CD14-positive monocyte (primary cell): ENCODE results near the gene GPAT3.

GRCh38 chr4:81427407-81427915, 44.2 kb downstream of the RASGEF1B start:
- CAGE, long polyA plus RNA: no peak

GRCh38 chr4:81505751-81506312, 34.1 kb upstream of the RASGEF1B start:
- CAGE, long polyA plus RNA: no peak

GRCh38 chr4:81631842-81632138, 160.1 kb upstream of the RASGEF1B start:
- CAGE, long polyA plus RNA: no peak

- CAGE, long polyA plus RNA: no peak
Observed at GRCh38 chr4:81632139-81632675, 160.5 kb upstream of the RASGEF1B start.

- CAGE, long polyA plus RNA: no peak
Observed at GRCh38 chr4:81724882-81725379, 253.2 kb upstream of the RASGEF1B start.

DNA sequence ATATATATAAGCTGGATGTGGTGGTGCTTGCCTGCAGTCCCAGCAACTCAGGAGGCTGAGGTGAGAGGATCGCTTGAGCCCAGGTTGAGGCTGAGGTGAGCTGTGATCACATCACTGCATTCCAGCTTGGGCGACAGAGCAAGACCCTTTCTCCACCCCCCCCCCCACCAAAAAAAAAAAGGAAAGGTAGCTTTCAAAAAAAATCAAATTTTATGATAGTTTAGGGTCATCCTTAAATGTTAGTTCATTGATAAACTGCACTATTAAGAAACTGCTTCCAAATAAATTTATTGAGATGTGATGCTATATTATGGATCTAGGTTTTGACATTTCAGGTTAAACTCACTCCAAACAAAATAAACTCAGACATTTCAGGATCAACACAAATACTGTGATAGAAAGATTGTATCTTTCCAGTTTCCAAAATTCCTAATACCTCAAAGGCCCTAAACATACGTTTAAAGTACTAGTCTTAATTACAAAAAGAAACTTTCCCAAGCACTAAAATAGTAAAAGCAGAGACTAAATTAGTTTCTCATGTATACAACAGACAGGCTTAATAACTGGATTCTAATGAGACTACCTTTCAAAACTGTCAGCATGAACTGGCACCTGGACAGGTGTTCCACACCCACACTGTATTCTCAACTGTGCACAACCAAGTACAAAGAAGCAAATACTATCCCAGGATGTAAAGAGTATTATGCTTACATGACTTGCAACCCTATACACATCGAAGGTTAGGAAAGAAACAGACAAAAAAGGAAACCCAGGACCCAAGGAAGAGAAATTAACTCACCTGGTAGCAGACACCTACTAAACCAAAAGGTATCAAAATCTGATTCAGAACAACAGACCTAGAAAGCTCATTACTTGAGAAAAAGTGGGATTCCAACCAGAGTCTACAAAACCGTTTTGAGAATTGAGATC, 25.5 kb downstream of the HNRNPD start:
- CAGE, long polyA plus RNA: no peak

DNA sequence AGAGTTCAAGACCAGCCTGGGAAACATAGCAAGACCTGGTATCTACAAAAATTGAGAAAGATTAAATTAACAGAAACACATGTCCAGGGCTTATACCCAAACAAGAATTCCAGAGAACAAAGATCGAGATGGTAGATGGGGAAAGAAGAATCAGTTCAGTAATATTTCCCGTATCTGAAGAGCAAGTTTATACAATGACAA, 23.3 kb downstream of the HNRNPD start:
- CAGE, long polyA plus RNA: no peak

DNA sequence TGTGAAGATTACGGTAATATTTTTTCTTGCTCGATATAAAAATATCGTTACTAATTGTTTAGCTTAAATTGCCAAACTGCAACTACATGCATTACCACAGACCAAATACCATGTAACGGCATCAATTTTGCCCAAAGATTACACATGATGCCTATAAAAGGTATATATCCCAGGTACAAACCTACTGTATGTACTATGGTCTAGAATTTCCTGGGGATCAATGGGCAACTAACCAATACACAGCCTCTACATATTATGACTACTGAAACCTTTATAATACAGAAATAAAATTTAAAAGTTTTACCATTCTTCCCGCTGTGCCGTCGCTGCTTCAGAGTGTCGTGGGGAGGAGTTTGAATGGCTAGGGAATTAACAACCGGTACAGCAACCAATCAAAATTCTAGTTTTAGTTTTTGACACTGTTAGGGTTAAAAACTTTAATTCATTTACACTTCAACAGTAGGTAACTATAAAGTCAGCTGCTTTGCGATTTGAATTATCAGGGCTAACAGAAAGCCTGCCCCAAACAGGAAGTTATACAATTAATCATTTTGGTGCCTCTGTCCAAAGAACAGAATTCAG, 2.5 kb downstream of the HNRNPD start:
- CAGE, long polyA plus RNA: no peak

- CAGE, long polyA plus RNA: no peak
Observed at GRCh38 chr4:82374082-82374699, 400 bp upstream of the HNRNPD start.

DNA sequence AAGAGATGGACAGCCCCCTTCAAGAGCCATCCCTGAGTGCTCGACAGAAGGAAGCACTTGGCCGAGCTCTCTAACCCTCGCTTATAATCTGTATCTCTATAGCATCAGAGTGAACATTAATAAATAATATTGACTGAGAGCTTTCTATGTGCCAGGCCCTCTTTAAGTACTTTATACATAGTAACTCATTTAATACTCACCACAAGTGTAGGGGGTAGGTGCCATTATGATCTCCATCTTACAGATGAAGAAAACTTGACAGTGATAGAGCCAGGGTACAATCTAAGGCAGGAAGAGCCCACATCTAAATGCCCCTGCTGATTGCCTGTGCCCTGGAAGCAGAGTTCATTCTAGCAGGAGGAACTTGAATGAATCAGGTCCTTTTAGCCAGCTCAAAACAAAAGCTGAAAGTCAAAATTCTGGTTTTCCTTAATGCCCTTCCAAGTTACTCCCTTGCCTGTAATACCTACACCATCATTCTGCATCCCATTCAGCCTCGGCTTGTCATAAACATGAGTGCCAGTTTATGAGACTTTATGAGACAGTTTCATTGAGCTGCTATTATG, 89.7 kb downstream of the SCD5 start:
- CAGE, long polyA plus RNA: no peak

DNA sequence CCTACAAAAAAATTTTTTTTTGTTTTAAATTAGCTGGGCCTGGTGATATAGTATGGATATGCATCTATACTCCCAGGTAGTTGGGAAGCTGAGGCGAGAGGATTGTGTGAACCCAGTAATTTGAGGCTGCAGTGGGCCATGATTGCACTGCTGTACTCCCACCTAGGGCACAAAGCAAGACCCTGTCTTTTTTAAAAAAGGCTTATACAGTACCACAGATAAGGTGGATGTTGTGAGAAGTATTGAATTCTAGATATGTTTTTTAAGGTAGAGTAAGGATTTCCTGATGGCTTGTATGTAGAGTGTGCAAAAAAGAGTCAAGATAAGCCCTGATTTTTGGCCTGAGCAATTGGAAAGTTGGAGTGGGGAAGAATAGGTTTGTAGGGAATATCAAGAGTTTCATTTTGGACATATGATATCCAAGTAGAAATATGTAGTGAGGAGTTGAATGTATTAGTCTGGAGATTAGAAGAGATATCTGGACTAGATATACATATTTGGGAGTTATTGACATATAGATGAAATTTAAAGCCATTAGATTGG, 16.3 kb downstream of the COPS4 start:
- CAGE, long polyA plus RNA: no peak

GRCh38 chr4:83248587-83248892, 36.1 kb downstream of the COQ2 start:
- CAGE, long polyA plus RNA: no peak

GRCh38 chr4:83262582-83263222, 21.9 kb downstream of the COQ2 start:
- CAGE, long polyA plus RNA: no peak

DNA sequence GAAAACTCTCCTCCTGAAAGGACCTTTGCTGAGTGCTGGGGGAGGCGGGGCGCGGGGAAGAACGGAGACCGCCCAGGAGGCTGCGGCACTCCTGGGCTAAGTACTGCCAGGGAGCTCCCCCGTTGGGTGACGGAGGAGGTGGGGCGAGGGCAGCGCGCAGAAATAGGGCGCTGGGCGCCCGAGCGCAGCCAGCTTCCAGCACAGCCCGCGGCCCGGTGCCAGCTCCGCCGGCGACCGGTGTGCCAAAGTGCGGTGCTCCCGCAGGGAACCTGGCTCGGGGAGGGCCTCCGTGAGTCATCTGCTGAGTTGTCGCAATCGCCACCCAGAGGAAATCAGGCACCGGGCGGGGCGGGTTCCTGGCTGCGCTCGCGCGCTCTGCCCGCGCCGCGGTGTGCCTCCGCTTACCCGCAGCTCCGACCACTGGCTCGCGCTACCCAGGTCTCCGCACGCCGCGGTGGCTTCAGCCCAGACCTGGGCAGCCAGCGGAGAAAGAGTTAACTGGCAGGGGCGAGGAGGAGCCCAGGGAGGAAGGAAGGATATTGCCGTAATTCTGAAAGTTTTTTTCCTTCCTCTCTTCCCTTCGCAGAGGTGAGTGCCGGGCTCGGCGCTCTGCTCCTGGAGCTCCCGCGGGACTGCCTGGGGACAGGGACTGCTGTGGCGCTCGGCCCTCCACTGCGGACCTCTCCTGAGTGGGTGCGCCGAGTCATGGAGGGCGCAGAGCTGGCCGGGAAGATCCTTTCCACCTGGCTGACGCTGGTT, at the start of gene GPAT3:
Gene GPAT3 (plus strand): TSS at position 191 of the 759 bp plus-strand sequence.
- CAGE, long polyA plus RNA: no peak

GRCh38 chr4:83537840-83538172, 1.9 kb downstream of the GPAT3 start:
- CAGE, long polyA plus RNA: no peak

DNA sequence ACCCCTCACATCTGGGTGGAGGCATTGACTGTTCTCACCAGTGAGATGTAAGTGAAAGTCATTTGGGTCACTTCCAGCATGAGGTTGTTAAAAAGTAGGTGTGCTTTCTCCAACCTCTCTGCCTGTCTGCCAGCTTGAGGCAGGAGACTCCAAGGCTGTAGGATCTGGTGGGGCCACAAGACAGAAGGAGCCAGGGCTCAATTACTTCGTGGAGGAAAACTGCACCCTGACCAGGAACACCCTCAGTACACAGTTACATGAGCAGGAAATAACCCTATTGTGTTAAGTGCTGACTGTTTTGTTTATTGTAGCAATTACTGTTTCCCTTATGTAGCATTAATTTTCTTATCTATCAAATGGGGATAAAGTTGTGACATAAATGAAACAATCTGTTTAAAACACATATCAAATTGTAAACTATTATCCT, 94.4 kb downstream of the GPAT3 start:
- CAGE, long polyA plus RNA: no peak

GRCh38 chr4:84582198-84582807, 624 bp upstream of the CDS1 start:
- CAGE, long polyA plus RNA: no peak

DNA sequence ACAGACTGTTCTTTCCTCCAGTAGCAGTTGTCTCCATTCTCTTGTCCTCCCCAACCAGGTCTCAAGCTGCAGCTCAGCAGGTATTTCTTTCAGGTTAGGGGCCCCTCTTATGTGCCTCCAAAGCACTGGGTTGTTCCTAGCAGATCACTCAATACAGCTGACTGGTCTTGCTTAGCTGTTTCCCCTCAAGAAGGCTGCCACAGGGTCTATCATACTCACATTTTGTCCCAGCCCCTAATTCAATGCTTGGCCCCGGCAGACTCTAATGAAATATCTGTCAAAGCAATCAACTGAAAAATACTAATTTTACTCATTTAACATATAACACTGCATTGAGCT, 156.6 kb downstream of the CDS1 start:
- CAGE, long polyA plus RNA: no peak

- CAGE, long polyA plus RNA: no peak
Observed at GRCh38 chr4:84870255-84870832, 96.1 kb downstream of the WDFY3 start.

GRCh38 chr4:84931899-84932525, 34.5 kb downstream of the WDFY3 start:
- CAGE, long polyA plus RNA: no peak